Monocyte (primary cell): ENCODE measurements around the gene ARHGAP6.

DNA sequence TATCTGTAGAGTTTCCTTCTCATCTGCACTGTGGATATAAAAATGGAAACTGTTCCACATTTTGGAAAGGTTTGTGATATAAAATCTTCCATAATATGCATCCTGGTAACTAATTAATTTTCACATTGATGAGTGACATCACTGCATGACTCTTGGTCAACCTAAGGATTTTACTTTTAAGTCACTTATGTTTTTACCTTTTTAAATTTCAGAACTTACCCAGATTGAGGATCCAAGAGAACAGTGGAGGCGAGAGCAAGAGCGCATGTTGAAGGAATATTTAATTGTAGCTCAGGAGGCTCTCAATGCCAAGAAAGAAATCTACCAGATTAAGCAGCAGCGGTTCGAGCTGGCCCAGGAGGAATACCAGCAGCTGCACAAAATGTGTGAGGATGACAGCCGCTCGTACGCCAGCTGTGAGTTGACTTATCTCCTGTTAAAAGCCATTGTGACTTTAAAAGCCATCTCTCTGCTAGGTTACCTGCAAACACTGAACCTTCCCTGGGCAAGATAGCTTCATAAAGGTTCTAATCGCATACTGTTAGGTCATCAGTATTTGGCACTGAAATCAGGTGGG, 89.6 kb upstream of the CLCN4 start:
- PRO-cap, 2 experiments: no peak in any of the 2 experiments

DNA sequence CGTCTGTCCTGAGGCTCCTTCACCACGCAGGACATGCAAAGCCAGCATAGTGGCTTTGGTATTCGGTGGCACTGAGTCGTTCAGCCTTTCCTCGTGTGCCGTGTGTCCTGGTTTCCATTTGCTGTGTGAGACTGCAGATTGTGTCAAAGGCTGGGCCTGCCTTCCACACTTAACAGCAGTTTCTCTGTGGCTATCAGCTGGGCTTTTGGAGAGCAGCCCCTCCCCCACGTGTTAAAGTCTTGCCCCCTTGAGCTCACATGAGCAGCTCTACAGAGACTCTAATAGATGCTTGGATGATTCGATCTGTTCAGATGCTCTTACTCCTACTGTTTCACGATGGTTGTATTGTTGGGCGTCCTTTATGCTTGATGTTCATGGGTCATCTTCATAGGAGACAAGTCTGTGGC, 46.3 kb upstream of the CLCN4 start:
- PRO-cap, 2 experiments: no peak in any of the 2 experiments

DNA sequence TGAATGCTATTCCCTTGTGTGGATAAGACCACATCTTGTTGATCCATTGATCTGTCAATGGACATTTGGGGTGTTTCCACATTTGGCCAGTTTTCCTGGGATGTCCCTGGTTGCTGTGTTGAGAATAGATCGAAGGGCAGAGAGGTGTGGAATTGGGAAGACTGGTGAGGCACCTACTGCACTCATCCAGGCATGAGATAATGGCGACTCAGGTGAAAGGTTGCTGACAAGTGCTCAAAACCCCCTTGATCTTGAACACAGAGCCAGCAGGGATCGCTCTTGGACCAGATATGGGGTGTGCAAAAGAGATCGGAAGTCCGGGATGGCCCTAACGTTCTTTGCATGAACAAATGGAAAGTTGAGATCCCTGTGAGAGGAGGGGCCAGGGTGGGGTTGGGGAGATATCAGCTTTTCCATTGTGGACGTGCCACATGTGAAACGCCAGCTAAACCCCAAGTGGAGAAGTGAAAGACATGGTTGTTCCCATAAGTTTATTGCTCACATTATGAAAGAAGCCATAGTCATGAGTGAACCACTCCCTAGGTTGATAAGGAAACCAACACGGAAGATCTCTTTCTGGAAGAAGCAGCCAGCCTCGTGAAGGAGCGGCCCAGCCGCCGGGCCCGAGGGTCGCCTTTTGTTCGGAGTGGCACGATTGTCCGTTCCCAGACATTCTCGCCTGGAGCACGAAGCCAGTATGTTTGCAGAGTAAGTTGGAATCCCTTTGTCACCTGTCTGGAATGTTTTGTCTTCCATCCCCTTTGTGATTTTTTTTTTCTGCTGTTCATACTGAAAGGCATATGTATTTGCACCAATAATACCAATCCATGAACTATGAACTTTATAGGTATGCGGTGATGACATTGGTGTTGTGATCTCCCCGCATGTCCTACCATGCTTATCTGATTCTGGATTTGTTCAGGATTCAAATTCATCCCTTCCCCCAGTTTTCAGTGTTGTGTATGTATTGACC, 22.6 kb upstream of the CLCN4 start:
- PRO-cap, 2 experiments: no peak in any of the 2 experiments

DNA sequence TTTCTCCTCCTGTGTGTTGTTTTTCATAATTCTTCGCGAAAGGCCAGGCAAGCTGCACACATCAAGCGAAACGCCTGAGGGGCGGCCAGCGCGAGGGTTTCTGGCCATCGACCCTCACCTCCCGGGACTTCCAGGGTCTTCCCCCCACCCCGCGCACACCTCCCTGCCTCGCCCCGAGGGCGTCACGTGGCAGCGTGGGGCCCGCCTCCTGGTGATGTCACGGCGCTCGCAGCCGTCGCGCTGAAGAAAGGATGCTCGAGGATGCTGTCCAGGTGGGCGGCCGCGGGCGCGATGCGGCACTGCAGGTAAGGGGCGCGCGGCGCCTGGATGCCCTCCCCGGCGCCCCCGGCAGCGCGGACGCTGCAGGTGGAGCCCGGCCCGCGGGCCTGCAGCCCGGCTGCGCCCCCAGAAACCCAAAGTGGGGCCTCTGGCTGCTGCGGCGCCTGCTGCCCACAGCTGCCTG, 1.5 kb downstream of the CLCN4 start:
- PRO-cap, 2 experiments: no peak in any of the 2 experiments

DNA sequence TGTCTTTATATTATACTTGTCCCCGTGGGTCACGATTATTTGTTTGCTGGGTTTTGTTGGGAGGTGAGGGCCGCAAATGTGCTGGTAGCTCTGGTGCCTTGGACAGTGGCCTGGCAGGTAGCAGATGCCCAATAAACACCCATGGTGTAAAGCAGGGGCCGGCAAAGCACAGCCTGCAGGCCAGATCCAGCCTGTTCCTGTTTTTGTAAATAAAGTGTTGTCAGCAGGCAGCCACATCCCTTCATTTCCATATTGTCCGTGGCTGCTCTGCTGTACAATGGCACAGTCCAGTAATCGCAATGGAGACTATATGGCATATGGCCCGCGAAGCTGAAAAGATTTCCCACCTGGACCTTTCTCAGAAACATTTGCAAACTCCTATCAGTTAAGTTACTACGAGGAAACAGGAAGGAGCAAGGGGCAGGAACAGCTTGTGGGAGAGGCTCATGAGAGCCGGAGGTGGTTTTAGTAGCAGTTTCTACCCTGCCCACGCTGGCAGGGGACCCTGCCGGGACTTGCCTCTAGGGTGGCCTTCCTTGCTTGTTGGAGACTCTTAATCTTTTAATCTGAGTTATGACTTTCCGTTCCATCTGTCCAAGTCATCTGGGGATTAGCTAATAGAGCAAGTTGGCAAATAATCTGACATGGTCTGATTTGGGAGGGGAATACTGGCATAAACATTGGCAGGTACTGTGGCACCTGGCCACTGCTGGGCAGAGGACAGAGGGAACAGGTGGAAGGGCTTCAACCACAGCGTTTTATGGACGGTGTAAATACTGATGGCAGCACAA, 19.5 kb downstream of the CLCN4 start:
- PRO-cap, 2 experiments: no peak in any of the 2 experiments

DNA sequence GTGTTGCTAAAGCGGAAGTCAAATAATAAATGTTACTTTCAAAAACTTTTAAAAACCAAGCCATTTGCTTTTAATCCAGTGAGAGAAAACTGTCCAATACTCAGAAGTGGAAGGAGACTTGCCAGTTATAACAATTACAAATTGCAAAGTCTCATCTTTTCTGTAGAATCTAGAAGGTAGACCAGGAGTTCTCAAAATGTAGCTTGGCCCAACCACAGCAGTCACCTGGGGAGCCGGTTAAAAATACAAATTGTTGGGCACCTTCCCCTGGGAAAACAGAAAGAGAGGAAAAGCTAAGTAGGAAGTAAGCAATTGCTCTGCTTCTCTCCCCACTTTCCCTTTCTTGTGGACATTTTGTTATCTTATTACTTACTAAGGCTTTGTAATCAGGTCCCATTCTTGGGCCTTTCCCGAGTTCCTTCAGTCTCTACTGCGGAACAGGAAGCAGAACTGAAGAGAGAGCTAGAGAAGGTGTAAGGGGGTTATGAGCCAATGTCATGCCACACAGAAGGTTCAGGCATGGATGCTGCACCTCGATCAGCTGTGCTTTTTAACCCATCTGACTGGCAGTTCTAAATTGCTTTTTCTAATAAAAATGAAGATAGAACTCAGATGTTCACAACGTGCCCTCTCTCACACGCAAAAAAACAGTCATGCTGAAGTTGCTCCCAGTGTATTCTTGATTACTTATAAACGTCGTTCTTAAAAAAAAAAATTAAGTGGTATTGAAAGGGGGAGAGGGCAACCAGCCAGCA, 83.7 kb downstream of the MID1 start:
- PRO-cap, 2 experiments: no peak in any of the 2 experiments

DNA sequence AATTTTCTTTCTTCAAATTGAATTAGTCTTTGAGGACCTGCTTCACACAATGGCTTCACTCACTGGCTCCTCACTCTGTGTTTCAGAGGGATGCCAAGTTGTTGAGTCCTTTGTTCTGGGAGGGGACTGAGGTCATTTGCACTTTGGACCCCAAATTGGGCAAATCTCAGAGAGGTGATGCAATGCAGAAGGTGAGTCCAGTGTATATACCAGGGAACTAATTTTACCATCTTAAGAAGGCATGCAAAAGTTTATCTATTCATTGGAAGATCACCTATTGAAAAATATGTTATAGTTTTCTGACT, 149.9 kb upstream of the MID1 start:
- PRO-cap, 2 experiments: no peak in any of the 2 experiments

DNA sequence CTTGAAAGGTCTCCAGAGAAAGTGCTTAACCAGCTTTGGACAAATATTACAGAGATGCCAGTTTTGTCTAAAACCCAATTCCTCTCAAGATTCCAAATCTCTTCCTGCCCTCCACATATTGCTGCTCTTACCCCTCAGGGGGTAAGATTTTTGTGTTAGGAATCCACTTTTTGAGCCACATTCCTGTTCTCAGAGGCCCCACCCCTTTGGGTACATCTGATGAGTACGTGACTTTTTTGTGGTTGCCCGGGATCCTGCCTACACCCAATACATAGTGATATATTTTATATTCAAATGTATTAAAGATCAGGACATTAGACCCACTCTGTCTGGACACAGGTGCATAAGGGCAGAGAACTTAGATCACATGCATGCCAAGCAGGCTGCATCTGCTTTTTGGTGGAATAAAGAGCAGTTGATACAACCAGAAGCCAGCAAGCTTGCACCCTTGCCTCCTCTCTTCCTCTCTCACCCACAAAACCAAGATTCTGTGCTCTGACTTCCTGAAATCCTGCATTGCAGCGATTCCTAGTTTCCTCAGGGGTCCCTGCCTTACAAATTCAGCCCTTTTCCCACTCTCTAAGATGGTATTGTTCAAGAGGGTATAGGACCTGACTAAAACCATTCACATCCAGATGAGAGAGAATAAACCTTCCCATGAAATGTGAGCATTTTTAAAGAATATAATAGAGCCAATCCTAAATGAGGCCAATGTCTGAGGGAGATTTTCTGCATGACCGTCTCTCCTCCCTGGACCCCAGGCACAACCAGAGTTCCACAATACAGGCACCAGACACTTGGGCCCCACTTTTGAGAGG, 2.2 kb downstream of the AMELX start:
- PRO-cap, 2 experiments: no peak in any of the 2 experiments

DNA sequence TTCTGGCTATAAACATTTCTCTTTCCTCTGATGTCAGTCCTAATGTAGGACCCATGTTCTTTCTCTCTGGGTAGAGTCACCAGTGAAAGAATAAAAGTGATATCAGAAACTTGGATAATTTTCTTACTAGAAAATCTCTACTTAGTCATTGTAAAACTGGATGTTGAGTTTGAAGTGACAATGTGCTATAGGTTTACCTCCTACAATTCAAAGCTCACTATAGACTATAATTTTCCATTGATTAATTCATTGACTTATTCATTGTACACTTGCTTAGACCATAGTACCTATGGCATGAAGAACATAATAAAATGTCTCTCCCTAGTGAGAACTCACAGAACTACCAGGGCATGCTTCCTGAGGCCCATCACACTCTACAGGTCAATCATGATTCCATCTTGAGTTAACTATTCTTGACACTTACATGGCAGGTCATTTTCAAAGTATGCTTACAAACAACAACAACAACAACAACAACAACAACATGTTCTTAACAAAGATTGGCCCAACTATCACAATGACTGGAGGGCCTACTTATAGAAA, 77.3 kb downstream of the AMELX start:
- PRO-cap, 2 experiments: no peak in any of the 2 experiments

DNA sequence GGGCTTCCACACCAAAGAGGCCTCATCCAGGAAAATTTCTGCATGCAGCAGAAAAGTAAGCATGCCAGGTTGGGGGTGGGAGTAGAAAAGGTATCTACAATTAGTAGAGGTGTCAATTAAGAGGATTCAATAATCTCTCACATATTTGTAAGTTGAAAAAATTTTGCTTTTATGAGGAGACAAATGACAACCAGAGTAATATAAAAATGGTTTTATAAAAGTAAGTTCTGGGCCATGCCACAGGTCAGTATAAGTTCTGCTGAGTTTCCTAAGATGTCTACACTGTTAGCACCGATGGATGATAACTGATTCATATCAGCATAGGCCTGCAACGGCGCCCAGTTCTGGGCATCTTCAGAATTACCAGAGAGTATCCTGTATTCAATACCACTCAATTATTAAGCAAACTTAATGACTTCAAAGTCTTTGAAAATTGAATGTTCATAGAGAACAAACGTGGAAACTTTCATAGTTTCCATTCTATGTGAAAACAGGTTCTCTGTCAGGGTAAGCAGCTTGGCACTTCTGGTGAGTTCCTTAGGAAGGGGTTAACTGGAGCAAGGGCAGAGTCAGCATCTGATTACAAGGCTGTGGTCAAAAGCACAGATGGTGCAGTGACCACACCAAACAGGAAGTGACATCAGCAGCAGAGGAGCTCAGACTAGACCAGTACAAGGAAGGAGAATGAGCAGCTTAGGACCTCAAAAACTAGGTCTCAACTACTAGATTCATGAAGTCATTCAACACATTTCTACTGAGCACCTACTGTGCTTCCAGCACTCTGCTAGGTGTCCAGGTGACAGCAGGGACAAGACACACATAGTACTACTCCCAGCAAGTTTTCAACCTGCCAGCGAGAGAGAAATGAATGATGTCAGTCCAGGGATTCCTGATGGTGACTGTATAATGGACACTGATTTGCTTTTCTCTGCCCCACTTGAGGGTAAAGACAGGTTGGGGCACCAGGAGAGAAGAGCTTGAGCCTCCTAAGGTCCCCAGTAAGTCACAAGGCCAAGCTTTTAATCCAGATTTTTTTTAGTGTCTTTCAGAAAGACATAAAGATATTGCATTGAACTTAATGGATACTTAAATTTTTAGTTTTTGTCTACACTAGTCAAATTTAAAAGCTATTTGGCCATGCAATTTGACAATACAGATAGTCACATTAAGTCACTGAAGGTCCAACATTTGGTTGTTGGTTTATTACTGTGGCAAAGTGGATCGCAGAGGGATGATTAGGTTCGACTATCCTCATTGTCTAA, 130.1 kb downstream of the AMELX start:
- PRO-cap, 2 experiments: peak in 2 of 2 experiments; most common plus-strand start position 669 of the sequence (in 2)

DNA sequence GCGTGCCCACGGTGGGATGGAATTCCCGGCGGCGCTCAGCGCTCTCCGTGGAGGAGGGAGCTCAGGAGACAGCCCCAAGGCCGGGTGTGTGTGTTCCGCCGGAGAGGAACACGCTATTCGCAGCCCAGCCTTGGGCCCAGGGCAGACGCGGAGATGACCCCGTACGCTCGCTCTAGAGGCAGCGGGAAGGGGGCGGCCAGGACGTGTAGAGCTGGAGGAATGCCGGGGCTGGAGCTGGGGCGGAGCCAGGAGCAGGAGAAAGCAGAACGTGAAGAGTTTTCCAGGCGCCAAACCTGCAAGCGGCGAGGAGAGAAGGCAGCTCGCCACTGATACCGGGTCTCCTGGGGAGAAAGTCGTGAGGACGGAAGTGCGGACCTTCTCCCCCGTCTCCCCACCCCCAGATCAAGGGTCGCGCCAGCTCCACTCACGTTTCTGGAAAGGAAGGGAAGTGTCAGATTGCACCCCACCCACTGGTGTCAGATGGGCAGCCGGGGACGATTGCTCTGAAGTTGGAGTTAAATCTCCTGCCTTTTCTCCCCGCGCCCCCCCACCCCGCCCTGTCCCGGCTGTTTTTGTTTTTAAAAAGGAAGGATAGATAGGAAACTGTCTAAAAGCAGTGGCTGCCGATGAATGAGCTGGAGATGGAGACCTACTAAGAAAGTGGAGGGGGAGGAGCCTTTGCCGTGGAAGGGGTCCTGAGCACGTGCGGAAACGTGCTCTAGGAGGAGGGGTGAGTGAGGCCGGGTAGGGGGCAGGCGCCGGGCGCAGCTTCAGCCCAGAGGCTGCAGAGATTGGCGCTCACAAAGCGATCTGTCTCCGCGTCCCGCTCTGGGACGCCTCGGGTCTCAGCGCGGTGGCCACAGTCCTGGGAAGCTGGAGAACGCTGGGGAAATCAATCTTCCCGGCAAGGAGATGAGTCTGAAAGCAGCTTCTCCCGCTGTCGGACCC, at the start of gene ARHGAP6:
TSS of gene ARHGAP6 (minus strand) at position 349 of the 948 bp plus-strand sequence.
- PRO-cap, 2 experiments: no peak in any of the 2 experiments

- PRO-cap, 2 experiments: no peak in any of the 2 experiments
These were observed 721 bp downstream of the PRPS2 start for GRCh38 chrX:12791617-12792648.

GRCh38 chrX:12946671-12947120, 28.2 kb upstream of the TMSB4X start:
- PRO-cap, 2 experiments: no peak in any of the 2 experiments

DNA sequence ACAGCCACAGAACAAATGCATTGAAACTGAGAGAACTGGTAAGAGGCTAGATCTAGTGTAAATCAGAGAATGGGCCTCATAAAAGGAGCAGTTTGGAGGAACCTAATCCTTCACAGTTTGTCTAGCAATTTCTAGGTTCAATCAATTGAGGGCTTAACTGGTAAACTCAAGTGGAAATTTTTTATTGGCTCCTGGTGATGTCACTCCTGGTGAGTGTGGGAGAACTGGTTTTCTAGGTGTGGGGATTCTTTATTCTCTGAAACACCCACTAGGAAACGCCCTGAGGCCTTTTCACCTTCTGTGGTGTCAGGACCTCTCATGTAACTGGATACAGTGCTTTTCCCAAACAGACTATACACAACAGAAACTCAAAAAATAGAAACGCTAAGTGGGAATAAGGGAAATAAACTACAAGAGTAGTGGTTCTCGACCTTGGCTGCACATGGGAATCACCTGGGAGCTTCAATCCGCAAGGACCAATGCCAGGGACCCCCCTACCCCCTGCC, 27.7 kb upstream of the TMSB4X start:
- PRO-cap, 2 experiments: no peak in any of the 2 experiments

DNA sequence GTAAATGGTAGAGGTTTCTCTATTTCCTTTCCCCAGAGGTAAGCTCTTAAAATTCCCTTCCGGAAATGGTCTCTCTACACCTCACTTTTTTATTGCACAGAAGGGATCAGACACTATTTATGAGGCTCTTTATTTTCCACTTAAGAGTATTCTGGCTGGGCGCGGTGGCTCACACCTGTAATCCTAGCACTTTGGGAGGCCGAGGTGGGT, 17.7 kb upstream of the TMSB4X start:
- PRO-cap, 2 experiments: no peak in any of the 2 experiments

- PRO-cap, 2 experiments: peak in 1 of 2 experiments; most common minus-strand start chrX:13015984 (in 1)
These were observed 28.5 kb downstream of the FAM9C start for GRCh38 chrX:13015853-13016416.

DNA sequence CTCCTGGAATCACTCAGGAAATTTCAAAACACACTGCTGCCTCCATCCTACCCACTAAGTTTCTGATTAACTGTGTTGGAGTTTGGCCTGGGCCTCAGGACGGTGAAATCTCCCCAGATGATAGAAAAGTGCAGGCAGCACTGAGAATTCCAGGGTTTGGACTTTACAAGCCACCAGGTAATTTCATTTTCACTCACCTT, 3.4 kb upstream of the FAM9C start:
- PRO-cap, 2 experiments: no peak in any of the 2 experiments

GRCh38 chrX:13142801-13143404, 98.5 kb upstream of the FAM9C start:
- PRO-cap, 2 experiments: no peak in any of the 2 experiments

- PRO-cap, 2 experiments: no peak in any of the 2 experiments
These were observed 118.1 kb downstream of the ATXN3L start for GRCh38 chrX:13201643-13202194.

GRCh38 chrX:13516863-13517175, 52.6 kb upstream of the EGFL6 start:
- PRO-cap, 2 experiments: no peak in any of the 2 experiments